Subcutaneous adipose tissue (tissue), 3 donors: ENCODE measurements around the gene ANHX.

GRCh38 chr12:132729507-132730530 is 19.2 kb downstream of the PGAM5 start:
- PRO-cap, result no peak
- RAMPAGE, long total RNA, 3 experiments, result no peak in any of the 3 experiments

DNA sequence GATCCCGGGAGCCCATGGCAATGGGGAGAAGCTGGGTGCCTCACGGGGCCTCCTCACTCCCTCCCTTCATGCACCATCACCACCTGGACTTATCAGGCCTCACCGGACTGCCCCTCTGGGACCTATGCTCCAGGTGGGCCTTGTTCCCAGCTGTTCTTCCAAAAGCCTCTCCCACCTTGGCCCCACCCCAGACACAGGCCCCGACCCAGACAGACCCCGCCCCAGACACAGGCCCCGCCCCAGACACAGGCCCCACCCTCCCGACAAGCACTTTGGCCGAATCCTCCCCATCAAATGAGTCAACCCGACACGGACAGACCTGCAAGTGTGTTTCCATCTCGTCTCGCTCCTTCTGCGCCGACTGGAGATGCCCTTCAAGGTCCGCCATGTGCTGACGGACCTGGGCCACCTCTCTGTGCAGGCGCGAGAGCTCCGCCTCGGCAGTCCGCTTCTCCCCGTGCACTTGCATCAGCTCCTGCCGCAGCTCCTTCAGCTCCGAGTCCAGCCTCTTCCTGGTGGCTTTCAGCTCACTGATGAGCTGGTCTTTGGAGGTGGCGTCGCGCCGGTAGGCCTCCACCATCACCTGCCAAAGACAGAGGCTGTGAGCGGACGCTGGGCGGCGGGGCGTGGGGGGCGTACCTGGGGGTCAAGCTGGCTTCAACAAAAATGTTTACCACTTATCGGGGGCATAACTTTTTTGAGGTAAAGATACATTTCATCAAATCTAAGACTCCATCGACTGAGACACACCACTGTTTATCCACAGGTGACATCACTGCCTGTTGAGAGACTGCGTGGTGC is 27.3 kb upstream of the ANKLE2 start:
- PRO-cap, result no peak
- RAMPAGE, long total RNA, 3 experiments, result no peak in any of the 3 experiments

DNA sequence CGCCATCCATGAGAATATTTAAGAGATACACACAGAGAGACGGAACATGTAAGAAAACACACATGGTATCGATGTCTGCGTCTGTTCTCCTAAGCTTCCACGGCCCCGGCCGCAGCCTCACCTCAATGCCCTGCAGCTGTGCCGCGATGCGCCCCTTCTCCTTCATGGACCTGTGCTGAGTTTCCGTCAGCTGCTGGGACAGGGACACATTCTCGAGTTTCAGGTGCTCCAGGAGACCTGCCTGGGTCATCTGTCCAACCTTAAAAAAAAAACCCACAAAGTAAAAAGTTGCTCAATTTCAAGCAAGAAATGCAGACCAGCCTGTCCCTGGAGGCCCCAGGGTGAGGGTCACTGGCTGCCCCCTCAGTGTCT is 30.5 kb downstream of the GOLGA3 start:
- PRO-cap, result no peak
- RAMPAGE, long total RNA, 3 experiments, result start-site peak on the minus strand in 1 of 3 experiments, centred at position 214 of the sequence, 42 reads per replicate

- PRO-cap, result no peak
- RAMPAGE, long total RNA, 3 experiments, result no peak in any of the 3 experiments
Observed at GRCh38 chr12:132847236-132848376, 18.9 kb upstream of the GOLGA3 start.

GRCh38 chr12:132888796-132889540 is 1.6 kb upstream of the CHFR start:
- PRO-cap, result no peak
- RAMPAGE, long total RNA, 3 experiments, result no peak in any of the 3 experiments

DNA sequence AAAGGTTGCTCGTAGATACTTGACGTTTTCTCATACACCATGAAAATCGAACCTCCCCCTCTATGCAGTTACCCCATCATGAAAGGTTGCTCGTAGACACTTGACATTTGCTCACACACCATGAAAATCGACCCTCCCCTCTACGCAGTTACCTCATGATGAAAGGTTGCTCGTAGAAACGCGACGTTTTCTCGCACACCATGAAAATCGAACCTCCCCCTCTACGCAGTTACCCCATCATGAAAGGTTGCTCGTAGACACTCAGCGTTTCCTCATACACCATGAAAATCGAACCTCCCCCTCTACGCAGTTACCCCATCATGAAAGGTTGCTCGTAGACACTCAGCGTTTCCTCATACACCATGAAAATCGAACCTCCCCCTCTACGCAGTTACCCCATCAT is 7.6 kb upstream of the CHFR start:
- PRO-cap, result no peak
- RAMPAGE, long total RNA, 3 experiments, result no peak in any of the 3 experiments

GRCh38 chr12:132908650-132909383 is 21.4 kb upstream of the CHFR start:
- PRO-cap, result bidirectional peak, plus-strand start at chr12:132908715, minus-strand start at chr12:132908491; bidirectional peak, plus-strand start at chr12:132908910, minus-strand start at chr12:132908882
- RAMPAGE, long total RNA, 3 experiments, result no peak in any of the 3 experiments

GRCh38 chr12:132976966-132977277 is 9.2 kb upstream of the ZNF26 start:
- PRO-cap, result unidirectional peak, plus-strand start at chr12:132977097
- RAMPAGE, long total RNA, 3 experiments, result no peak in any of the 3 experiments

- PRO-cap, result no peak
- RAMPAGE, long total RNA, 3 experiments, result no peak in any of the 3 experiments
Observed at GRCh38 chr12:133081359-133081993, 753 bp downstream of the ZNF140 start.

DNA sequence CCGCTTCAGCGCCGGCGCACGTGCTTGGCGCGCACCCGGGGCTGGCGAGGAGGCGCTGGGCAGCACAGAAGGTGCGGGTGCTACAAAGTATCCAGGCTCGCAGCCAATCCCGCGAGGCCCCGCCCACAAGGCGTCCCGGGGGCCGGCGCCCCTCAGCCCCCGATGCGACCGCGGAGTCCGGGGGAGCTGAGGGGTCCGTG is at the start of gene ANHX:
Gene ANHX (minus strand): TSS at position 61 of the 200 bp plus-strand sequence.
- PRO-cap, result no peak
- RAMPAGE, long total RNA, 3 experiments, result no peak in any of the 3 experiments